Aorta (tissue), 1 donor: ENCODE measurements around a stretch of chr2.

DNA sequence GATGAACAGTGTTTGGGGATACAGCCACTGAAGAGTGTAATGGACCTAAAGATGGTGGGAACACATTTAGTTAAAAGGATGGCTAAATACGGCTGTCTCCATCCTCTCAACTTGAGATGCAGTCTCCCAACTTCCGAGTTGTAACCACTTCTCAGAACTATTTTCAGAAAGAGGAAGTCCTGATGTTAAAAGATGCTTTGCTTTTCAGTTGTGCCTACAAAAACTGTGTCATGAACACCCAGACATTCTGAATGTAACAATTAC is 148.0 kb downstream of the DOCK10 start:
- PRO-cap, result no peak

GRCh38 chr2:224943626-224943825 is 98.7 kb downstream of the DOCK10 start:
- PRO-cap, result no peak

DNA sequence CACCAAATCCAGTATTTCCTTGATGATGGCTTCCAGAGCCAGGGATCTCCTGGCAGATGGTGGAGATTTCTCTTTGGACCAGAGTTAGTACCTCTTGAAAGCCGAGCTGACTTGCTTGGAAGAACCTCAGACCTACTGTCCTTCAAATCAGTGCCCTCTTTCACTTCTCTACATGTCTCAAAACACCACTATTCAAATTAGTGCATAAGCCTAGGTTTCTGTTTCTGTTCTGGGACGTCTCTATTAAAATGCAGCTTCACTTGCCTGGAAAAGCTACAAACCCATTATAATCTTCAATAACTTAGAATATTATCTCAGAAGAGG is 84.7 kb downstream of the DOCK10 start:
- PRO-cap, result no peak

DNA sequence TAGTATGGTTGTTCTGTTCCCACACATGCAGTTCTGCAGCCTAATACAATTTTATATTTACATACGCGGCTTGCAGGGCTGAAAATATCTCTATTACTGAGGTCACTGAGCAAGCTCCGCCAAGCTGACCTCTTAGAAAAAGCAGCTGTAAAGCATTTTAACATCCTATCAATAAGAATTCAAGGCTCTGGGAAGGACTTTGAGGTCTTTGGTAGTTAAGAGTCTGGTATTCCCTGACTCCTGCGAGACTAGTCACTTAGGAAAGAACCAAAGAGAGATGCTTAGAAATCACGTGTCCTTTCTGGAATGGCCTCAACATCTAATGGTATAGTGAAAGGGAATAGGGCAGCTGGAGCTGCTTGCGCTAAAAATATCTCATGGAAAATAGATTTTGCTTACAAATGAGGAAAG is 59.2 kb downstream of the DOCK10 start:
- PRO-cap, result bidirectional peak, plus-strand start at position 335 of the sequence, minus-strand start at position 250 of the sequence

DNA sequence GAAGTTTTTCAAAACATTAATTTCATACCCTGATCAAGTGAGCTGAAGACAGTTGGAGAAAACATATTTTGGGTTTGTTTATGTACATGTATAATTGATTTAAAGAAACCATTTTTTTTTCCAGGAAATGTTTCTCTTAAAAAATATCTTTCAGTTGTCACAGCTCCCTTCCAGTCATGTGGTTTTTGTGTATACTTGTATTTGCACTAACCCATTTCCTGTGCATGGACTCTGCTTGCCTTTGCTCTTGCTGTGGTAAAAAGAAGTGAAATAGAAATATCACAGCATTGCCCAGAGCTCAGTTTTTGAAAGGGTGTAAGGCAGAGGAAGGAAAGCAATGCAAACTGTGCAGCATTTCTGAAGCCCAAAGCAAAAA is 10.4 kb upstream of the DOCK10 start:
- PRO-cap, result no peak

DNA sequence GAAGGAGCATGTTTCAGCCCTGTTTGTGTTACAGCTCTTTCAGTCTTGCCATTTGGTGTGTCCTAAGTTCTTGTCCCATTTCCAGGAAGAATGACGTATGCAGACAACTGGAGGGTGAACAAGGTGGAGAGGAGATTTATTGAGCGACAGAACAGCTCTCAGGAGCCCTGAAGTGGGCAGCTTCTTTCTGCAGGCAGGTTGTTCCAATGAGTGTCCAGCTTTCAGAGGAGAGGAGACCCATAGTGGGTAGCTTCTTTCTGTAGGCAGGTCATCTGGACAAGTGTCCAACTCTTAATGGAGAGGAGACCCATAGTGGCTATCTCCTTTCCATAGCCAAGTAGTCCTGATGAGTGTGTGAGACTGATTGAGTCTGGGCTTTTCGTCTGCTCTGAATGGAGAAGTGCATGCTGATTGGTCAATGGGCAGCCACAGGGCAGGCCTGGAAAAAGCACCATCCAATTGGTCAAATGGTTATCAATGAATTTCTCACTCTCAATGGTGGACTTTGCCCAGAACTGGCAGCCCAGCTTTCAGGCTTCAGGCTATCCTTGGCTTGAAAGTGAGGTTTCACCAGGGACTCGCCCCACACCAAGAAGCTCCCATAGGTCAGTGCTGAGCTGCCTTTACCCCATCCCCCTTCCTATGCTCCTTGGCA is 688.2 kb downstream of the NYAP2 start:
- PRO-cap, result no peak

GRCh38 chr2:226168353-226168985 is 631.2 kb downstream of the IRS1 start:
- PRO-cap, result no peak

- PRO-cap, result no peak
These were observed 183.7 kb downstream of the IRS1 start for GRCh38 chr2:226615831-226616424.

DNA sequence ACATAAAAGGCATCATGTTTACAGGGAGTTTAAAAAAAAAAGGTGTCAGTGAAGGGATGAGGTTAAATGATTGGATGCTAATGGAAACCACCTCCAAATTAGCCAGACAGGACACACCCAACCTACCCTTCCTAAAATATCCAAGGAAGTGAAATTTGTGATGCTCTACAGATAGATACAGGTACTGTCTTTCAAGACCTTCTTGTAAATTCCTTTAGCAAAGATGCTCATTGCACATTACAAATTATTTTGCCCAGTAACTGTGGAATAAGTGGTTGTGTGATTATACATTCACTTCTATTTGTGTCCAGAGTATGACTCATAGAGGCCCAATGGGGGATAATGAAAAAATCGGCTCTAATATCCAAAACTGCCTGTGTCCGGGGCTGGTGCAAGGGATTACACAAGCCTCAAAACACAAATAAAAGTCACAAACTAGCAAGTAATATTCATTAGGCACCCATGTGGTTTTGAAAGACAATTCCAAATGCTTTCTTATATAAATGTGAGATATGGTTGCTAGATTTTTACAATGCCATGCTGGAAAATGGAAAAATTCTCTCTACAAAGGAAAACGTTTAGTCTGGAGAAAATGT is 40.8 kb downstream of the IRS1 start:
- PRO-cap, result no peak

- PRO-cap, result bidirectional peak, plus-strand start at chr2:226791769, minus-strand start at chr2:226791666
These were observed 7.9 kb downstream of the IRS1 start for GRCh38 chr2:226791617-226792169.

DNA sequence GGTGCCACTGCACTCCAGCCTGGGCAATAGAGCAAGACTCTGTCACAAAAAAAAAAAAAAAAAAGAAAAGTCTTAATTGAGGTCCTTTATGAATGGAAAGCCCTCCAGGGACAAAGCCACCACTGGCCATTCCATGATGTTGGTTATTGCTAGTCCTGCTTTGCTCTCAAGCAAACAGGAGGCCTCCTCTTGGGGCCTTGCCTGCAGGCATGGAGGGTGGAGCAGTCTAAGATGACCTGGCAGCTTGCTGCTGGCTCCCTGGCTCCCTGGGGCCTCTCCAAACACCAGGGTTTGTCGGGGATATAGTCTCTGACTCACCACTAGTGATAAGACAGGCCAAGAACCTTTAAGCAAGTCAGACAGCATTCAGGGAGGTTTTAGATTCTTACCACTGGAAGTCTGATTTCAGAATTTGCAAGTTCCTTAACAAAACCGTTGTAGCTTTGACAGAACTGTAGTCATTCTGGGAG is 5.8 kb upstream of the AGFG1 start:
- PRO-cap, result no peak

GRCh38 chr2:227507778-227508282 is 35.9 kb downstream of the AGFG1 start:
- PRO-cap, result no peak

DNA sequence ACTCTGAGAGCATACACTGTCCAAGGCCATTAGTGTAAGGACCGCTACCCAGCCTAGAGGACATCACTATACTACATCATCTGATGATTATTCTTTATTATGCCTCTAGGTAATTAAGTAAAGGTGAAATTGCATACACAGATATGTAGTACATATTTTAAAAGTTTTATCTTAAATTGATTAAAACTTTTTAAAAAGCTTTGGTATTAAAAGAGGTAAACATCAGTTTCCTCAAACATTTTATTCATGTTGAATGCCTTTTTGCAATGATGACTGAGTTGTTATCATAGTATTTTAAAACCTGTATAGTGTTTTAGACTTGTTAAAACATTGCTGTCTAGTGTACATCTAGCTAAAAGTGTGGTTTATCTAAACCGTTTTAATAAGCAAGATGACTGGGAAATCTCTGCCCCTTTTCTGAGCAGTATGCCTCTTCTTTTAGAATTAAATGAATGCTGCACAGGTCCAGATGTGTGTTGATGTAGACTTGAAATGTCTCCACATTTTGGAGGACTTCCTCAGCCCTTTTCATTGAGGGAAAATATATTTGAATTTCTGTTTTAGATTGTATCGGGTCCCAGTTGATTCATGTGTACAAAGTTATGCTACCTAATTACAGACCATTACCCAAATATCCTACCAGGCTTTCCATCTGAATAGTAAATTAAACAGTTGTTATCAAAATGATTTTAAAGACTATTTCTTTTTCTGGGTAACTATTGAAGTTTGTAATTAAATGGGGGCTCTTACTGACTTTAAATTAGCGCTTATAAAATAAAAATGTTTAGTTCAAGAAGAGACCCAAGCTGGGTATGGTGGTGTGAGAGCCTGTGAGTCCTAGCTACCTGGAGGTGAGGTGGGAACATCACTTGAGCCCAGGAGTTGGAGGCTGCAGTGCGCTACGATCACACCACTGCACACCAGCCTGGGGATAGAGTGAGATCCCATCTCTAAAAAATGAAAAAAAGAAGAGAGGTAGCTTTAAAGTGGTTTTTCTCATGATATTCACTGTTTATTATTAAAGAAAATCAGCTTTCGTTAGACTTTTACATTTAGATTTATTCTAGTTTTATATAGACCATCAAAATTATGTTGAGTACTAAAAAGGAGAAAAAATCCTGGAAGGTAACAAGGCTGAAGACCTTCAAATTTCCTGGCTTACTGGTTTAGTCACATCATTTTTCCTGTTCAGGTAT is 42.3 kb upstream of the SCYGR2 start:
- PRO-cap, result no peak

DNA sequence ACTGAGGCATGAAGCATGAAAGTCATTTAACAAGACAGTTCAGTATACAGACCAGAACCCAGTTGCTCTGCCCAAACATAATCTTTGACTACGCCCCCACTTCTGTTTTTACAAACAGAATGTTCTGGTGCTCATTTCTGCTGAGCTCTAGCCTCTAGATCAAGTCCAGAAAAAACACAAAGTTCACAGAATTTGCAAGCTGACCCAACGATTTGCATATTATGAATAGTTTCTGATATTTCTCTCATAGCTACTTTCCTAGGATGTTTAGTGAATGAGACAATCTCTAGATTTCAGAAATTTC is 424.9 kb downstream of the PID1 start:
- PRO-cap, result no peak

- PRO-cap, result no peak
These were observed 143.3 kb downstream of the PID1 start for GRCh38 chr2:229127590-229128328.

DNA sequence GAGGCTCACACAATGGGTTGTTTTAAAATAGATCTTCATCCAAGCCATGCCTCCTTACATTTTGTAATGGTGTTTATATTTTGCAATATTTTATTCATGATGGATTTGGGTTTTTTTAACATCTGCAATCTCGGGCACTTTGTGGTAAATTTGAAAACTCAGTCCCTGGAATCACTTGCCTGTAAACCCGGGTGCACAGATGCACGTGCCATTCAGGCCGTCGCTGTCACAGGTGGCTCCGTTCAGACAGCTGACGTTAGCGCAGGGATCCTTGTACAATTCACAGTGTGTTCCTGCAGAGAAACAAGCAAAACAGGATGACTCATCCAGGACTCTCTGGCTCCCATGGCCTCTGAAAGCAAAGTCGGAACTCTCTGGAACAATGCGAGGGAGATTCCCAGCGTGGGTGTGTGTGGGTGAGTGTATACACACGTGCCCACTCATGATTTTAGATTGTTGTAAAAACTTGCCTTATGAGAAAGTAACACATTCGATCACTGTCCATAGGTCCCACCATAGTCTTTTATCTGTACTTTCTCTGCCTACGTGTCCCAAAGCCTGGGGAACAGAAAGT is 136.1 kb upstream of the PID1 start:
- PRO-cap, result no peak

DNA sequence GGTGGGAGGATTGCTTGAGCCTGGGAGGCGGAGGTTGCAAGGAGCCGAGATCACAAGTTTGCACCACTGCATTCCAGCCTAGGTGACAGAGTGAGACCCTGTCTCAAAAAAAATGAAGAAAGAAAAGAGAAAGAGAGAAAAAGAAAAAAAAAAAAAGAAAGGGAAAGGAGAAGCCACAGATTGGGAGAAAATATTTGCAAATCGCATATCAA is 10.7 kb downstream of the DNER start:
- PRO-cap, result no peak

DNA sequence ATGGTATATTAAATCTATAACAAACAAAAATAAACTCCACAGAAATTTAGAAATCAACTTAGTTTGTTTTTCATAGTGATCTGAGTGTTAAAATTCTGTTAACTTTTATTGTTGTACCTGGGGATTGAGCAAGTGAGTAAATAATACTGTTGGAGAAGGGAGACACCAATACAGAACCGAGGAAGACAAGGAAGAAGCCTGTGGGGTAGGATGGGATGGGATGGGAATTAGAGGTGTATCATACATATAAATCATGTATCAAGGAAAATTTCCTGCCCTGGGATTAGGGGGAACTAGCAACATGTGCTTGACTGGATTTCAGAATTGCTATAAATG is 53.2 kb downstream of the SP110 start:
- PRO-cap, result no peak

DNA sequence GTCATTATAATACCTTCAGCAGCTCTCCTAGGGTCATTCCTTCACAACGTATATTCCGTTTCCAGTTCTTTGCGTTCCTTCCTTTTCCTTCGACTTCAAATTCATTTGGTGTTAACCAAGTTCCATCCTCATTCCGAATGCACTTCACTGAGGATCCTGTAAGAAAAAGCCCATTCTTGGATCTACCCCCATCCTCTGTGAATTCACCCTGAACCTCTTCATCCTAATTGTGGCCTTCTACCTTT is 42.3 kb downstream of the SP110 start:
- PRO-cap, result no peak

- PRO-cap, result no peak
These were observed 43.9 kb downstream of the SP140 start for GRCh38 chr2:230269295-230269992.